HL-60 (cell line): ENCODE measurements around the genes ZNF614, ZNF320, ERVV-1, ZNF665, ZNF761 and VSTM1.

DNA sequence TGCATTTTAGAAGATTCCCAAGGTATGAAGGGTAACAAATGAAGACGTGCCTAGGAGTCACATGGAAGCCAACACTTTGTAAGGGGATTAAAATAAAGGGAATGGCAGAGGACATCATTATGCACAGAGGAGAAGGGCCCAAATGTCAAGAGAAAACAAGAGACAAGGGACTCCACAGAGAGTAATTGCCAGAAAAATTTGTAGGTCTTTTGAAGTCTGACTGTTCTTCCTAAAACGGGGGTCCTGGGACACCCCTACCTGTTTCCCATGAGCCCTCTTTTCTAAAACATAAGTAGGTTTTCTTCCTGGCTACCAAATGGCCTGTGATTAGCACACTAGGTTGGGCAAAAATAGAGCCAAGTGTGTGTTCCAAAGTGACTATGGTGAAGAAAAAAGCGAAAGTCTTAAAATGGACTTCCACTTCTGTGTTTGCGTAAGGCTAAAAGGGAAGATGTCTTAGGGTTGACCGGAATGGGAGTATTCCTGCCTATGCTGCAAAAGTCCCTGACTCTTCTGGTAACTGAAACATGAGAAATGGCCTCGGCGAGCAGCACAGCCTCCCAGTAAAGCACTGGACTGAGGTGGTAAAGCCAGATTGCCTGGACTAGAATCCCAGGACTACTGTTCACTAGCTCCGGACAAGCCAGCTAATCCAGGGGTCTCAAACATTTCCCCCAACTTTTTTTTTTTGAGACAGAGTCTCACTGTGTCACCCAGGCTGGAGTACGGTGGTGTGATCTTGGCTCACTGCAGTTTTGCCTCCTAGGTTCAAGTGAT lies 2.4 kb upstream of the FPR1 start:
- RRBS: no CpG with 5 or more reads among the region's 9 CpGs

DNA sequence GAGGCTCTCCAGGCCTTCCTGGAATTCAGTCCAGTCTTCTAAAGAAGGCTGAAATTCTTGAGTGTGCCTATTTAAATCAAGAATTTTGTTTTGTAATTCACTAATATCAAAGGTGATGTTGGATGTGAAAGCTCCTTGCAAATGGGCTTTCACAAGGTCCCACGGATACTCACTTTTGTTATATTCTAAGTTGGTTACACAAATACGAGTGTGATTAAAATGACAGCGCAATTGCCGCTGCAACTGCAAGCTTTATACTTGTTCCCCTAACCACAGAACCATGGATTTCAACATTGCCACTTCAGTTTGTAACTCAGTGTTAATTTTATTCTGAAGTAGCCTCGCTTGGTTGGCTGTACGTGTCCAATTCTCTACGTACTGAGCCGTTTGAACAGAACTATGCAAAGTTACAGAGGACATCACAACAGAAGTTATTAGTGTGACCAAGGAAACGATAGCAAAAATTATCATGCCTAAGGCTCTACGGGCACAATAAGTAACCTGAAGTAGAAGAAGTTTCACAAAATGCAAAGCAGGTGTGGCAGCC lies 10.5 kb downstream of the FPR3 start:
- RRBS: no CpG with 5 or more reads among the region's 10 CpGs

- RRBS: 5% methylated on average over 7 of the region's 56 CpGs
These were observed at the start of gene ZNF614 for GRCh38 chr19:52027875-52028816. Gene ZNF614 (minus strand): TSS chr19:52028379.

DNA sequence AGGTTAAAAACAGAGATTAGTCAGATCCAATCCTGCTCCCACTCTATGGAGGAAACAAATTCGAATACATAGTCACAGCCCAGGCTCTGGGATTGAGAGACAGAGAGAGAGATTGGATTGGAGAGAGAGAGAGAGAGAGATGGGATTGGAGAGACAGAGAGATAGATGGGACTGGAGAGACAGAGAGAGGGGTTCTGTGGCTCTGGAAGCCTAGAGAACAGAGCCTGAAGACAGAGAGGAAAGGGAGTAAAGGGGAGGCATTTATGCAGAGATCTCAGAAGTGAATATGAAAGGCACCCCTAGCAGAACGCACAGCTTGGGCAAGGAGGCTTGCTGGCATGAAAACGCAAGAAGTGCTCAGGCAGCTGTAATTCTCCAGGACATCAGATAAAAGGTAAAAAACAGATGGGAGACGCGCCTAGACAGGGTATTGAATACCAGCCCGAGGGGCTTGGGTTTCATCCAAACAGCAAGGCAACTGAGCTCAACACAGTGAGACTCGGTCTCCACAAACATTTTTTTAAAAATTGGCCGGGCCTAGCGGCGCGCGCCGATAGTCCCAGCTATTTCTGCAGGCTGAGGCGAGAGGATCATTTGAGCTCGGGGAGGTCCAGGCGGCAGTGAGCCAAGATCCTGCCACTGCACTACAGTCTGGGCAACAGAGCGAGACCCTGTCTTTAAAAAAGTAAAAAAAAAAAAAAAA lies 938 bp upstream of the PPP2R1A start:
- RRBS: no CpG with 5 or more reads among the region's 17 CpGs

GRCh38 chr19:52223946-52224355 lies 34.1 kb downstream of the PPP2R1A start:
- RRBS: no CpG with 5 or more reads among the region's 5 CpGs

DNA sequence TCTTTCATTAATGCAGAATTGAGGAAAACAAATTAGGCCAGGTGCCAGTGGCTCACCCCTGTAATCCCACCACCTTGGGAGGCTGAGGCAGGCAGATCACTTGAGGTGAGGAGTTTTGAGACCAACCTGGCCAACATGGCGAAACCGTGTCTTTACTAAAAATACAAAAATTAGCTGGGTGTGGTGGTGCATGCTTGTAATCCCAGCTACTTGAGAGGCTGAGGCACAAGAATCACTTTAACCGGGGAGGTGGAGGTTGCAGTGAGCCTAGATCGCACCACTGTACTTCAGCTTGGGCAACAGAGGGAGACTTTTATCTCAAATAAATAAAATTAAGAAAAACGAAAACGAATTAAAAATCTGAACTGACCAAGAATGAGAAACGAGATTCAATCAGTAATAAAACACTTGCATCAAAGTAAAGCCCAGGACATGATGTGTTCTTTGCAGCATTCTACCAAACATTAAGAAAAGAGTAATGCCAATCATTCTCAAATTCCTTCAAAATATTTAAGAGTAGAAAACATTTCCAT lies 33.9 kb upstream of the ZNF766 start:
- RRBS: no CpG with 5 or more reads among the region's 7 CpGs

GRCh38 chr19:52269248-52269492 lies 217 bp upstream of the ZNF766 start:
- RRBS: no CpG with 5 or more reads among the region's 7 CpGs

DNA sequence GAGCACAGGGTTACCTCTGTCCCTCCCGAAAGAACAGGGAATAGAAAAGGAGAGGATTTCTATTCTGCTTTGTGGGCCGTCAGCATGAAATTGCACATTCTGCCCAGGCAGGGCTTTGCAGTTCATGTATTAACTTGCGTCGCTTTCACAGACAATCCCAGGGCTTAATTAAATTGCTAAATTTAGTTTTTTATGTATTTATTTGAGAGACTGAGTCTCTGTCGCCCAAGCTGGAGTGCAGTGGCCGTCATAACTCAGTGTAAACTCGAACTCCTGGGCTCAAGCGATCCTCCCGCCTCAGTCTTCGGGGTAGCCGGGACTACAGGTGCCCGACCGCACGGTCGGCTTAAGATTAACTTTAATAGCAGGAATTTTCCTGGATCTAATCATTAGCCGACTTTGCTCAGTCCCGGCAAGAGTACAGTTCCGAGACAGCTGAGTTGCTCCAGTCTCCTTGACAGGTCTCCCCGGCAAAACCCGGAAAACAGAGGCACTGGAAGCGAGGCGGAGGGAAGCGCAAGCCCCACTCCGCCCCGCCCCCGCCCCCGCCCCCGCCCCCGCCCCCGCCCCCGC lies 363 bp upstream of the ZNF480 start:
- RRBS: 2% methylated on average over 9 of the region's 31 CpGs

- RRBS: 92% methylated on average over 5 of the region's 43 CpGs
These were observed 35.0 kb upstream of the ZNF808 start for GRCh38 chr19:52492226-52493157.

DNA sequence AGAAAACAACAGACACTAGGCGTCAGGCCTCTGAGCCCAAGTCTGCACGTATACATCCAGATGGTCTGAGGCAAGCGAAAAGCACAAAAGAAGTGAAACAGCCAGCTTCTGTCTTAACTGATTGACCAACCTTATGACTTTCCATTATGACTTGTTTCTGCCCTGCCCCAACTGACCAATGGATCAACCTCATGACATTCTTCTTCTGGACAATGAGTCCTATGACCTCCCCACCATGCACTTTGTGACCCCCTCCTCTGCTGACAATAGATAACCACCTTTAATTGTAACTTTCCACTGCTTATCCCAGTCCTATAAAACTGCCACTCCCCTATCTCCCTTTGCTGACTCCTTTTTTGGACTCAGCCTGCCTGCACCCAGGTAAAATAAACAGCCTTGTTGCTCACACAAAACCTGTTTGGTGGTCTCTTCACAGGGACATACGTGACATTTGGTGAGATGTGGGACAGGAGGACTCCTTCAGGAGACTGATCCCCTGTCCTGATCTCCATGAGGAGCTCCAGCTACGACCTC lies 50.6 kb downstream of the ZNF701 start:
- RRBS: no CpG with 5 or more reads among the region's 5 CpGs

- RRBS: 25% methylated on average over 12 of the region's 60 CpGs
These were observed at the start of gene ZNF320 for GRCh38 chr19:52897112-52898052. Gene ZNF320 (minus strand): TSS chr19:52897635.

DNA sequence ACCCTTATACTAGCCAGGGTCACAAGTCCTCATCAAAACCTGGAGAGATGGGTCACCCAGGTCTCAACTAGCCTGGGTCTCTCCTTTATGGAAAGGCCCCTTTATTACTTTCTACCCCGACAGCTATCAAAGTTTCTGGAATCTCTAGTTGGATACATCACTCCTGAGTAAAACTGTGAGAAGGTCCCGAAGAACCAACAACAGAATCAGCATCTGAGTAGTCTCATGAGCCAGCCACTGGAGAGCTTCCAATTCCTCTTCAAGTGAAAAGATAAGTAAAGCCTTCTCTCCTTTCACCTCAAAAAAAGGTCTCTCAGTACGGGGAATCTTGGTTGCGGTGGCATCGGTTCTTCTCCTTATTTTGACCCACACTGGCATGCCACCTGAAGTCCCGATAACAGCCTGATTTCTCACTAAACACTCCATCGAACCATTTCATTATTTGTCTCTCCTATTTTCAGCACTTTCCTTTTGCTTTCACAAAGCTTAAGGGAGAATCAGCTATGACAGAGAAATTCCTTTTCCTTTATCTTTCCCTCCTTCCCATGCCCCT lies at the start of gene ERVV-1:
ERVV-1 (plus strand) TSS at position 334 of the 553 bp plus-strand sequence.
- RRBS: no CpG with 5 or more reads among the region's 7 CpGs

DNA sequence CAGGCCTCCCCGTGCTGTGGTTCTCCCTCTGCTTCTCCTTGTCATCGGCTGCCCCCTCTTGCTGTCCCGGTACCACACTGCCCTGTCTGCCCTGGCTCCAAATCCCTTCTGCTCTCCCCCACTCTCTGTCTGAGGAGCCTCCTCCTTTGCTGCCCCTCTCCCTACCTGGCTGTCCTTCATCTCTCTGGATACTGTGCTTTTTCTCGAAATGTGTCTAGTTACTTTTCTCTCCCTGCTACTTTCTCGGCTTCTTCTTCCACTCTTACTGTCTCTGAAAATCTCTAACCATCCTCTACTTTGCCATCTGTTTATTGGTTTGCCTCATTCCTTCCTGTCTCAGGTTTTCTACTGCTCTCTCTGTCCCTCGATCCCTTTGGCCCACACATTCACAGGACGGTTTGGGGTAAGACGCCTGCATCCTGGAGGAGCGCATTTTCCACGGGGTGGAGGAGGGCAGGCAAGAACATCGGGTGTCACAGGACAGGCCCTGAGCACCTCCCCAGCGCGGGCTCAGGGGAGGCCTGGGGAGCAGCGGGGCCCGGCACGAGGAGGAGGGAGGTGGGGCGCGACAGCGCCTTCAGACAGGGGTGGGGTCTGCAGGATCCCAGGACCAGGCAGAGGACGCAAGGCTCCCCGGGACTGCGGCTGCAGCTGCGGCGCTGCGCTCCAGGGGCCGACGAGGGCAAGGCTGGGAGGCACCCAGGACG lies 687 bp downstream of the ZNF415 start:
- RRBS: 33% methylated on average over 6 of the region's 28 CpGs

DNA sequence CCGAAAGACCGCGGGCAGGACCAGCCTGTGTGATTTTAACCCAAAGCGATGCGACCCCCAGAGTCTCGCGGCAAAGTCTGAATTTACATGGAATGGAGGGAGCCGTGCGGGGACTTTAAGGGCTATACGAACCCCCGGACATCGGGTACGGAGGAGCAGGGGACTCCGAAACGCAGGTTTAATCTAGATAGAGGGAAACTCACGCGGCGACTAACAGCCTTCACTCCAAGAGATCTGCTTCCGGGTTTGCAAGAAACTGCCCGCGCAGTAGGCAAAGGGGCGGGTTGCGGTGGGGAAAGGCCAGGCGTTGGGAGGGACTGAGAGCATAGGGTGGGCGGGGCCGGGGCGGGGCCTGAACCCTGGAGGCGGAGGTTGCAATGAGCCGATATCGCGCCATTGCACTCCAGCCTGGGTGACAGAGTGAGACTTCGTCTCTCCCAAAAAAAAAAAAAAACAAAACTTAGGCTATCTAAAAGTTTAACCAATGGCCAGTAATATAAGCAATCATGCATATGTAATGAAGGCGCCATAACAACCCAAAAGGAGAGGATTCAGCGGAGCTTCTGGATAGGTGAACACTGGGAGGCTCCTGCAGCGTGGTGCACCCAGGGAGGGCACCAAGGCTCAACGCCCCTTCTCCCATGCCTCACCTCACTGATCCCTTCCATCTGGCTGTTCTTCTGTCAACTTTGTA lies at the start of gene ZNF665:
ZNF665 (minus strand) TSS at position 250 of the 694 bp plus-strand sequence.
- RRBS: 7% methylated on average over 10 of the region's 36 CpGs

GRCh38 chr19:53431324-53432130 lies at the start of gene ZNF761:
Gene ZNF761 (plus strand): TSS chr19:53431984.
- RRBS: no CpG with 5 or more reads among the region's 49 CpGs

GRCh38 chr19:53479091-53479757 lies 11.7 kb downstream of the ZNF813 start:
- RRBS: no CpG with 5 or more reads among the region's 12 CpGs

DNA sequence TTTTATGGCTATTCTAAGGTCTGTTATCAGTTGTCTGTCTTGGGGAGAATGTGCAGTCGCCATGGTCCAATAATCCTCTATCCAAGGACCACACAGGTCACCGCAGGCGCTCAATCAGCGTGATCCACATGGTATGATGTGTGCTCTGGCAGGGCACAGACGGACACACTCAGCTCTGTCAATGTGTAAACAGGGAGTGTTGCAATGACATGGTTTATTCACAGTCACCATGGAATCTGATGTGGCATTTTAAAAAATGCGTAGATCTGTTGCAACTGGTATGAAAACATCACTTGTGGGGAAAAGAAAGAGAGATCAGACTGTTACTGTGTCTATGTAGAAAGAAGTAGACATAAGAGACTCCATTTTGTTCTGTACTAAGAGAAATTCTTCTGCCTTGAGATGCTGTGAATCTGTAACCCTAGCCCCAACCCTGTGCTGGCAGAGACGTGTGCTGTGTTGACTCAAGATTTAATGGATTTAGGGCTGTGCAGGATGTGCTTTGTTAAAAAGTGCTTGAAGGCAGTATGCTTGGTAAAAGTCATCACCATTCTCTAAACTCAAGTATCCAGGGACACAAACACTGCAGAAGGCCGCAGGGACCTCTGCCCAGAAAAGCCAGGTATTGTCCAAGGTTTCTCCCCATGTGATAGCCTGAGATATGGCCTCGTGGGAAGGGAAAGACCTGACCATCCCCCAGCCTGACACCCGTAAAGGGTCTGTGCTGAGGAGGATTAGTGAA lies 30.0 kb downstream of the ZNF813 start:
- RRBS: no CpG with 5 or more reads among the region's 10 CpGs

GRCh38 chr19:53786793-53787077 lies 37.4 kb downstream of the NLRP12 start:
- RRBS: no CpG with 5 or more reads among the region's 3 CpGs

DNA sequence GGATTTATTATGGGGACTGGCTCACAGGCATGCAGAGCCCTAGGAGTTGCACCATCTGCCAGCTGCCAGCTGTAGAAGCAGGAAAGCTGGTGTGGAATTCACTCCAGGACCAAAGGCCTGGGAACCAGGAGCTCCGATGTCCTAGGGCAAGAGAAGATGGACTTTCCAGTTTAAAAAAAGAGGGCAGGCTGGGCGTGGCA lies 6.6 kb upstream of the NLRP12 start:
- RRBS: no CpG with 5 or more reads among the region's 2 CpGs

DNA sequence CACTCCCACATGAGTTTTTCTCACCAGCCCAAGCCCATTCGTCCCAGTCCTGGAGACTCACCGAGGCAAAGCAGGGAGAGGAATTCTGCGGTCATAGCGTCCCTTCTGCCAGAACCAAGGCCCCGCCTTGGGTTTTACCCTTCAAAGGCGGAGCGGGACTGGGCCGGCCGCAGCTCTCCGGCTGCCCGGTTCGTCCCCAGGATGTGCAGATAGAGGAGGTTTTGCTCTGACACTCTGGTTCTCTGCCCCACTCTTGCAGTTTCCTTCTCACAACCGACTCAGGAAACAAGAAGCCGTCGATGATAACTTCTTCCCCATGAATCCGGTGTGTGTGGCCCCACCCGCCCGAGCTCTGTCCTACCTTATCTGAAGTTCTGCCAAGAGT lies at the start of gene VSTM1:
VSTM1 (minus strand) TSS at position 215 of the 385 bp plus-strand sequence.
- RRBS: 9% methylated on average over 3 of the region's 18 CpGs